HCT116 (cell line): ENCODE measurements around the gene CPHXL2.

GRCh38 chr16:75676916-75677397 is at the start of gene CPHXL2:
Gene CPHXL2, minus strand, starts transcription at chr16:75677009.
- RRBS: no CpG with 5 or more reads among the region's 5 CpGs

DNA sequence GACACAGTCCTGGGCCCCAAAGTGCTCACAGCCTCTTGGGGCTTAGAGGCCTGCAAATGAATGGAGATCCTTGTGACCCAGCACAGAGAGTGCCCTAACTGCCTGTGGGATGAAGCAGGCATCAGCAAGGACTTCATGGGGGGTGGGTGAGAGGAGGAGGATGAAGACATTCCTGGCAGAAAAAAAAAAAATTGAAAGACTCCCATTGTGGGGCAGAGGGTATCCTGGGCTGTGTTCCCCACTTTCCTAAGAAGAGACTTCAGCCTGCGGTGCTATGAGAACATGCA is 116.3 kb downstream of the CNTNAP4 start:
- RRBS: no CpG with 5 or more reads among the region's 1 CpG

GRCh38 chr16:77234373-77235059 is 35.3 kb downstream of the SYCE1L start:
- RRBS: no CpG with 5 or more reads among the region's 19 CpGs

DNA sequence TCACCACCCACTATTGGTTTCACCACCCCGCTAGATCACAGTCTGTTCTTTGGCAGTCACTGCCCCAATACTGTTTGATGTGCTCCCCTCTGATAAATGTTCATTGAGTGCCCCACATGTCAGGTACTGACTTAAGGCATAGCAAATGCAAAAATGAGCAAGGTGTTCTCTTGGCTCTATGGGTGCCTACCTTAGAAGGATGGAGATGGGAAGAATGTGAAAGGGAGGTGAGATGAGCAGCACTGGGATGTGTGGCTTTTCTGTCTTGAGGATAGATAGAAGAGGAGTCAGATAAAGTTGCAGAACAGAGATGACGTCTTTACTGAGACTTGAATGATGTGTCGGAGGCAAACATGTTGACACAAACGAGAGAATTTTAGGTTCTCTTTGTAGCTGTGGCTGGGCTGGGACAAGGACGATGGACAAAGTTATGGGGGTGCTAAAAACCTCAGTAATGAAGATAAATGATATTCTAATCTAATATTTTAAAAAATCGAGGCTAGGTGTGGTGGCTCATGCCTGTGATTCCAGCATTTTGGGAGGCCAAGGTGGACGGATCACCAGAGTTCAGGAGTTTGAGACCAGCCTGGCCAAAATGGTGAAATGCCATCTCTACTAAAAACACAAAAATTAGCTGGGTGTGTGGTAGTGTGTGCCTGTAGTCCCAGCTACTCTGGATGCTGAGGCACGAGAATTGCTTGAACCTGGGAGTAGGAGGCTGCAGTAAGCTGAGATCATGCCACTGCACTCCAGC is 355.6 kb downstream of the WWOX start:
- RRBS: no CpG with 5 or more reads among the region's 8 CpGs

DNA sequence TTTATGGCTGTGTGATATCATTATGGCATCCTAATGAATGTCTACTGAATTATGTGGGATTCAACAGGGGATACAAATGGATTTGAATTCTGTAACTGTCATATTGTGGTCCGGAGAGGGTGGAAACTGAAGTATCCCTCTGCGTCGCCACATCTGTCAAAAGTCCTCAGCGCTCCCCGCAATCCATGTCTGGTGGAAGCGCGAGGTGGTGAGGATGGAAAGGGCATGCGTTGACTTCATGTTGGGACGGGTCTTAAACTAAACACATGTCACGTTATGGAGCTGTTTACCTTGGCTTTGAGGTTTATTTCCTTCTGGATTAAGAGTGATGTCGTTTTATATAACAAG is 418.0 kb downstream of the WWOX start:
- RRBS: no CpG with 5 or more reads among the region's 11 CpGs

GRCh38 chr16:78551112-78552158 is 452.0 kb downstream of the WWOX start:
- RRBS: no CpG with 5 or more reads among the region's 14 CpGs

- RRBS: no CpG with 5 or more reads among the region's 3 CpGs
Measured at GRCh38 chr16:78796214-78796778, 696.8 kb downstream of the WWOX start.

GRCh38 chr16:79212364-79212602 is 388.3 kb downstream of the MAF start:
- RRBS: no CpG with 5 or more reads among the region's 3 CpGs

DNA sequence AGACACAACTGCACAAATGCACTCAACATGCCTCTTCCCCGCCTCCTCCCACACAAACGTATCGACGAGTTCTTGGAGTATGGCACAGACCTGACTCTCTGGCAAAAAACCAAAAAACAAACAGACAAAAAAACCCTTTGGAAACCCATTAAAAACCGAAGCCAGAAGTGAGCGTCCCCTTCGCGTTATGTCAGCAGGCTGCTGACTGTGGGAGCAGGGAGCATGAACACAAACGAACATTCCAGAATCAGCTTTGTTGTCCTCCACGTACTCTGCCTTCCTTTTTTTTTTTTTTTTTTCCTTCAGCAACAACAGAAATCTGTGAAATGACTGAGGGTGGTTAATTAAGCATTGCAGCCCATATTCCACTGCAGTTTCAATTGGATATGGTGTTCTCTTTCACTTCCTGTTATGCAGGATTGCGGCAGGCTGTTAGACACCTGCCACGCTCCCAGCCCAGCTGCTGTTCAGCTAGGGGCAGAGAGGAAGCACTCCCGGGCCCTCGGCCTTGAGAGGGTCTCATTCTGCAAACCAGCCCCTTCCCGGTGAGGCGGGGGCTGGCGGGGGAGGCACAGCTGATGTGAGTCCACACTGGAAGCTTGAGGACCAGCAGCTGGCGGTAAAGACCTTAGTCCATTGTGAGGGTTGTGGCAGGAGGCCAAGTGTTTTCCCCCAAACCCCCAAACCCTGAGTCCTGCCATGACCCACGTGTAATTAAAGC is 313.5 kb downstream of the MAF start:
- RRBS: 21% methylated on average over 3 of the region's 19 CpGs

GRCh38 chr16:79595194-79595633 is 5.3 kb downstream of the MAF start:
- RRBS: no CpG with 5 or more reads among the region's 5 CpGs

DNA sequence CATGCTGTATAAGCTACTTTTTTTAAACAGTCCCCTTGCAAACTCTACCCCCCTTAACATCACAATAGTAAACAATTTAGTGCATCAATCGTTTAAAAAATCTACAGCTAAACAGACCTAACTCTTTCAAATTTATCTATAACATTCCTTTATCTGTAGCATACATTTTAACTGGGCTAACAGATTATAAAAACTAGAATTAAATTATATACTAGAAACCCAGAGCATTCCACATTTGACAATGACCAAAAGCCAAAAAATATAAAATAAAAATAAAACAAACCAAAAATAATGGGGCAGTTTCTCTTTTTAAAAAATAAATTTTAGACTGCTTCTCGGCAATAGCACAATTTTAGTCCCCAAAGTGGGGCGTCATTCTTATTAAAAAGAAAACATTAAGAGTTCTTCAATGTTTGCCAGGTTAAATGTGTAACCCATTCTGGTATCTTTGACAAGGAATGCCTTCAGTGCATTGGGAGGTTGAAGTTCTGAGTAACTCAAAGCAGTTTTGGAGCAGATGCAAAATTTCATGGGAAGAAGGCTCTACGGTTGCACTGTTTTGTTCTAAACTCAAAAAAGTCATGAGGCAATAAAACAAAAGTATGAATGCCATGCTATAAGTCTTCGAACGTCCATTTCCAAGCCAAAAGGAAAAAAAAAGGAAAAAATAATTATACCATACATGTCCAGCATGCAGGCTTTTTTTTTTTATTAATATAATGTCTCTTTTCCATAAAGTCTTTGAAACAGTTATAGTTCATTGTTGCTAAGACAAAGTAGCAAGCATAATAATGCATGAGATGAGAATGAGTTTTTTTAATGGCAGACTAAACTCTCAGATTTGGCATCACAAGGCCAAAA is 3.2 kb downstream of the MAF start:
- RRBS: no CpG with 5 or more reads among the region's 6 CpGs

- RRBS: no CpG with 5 or more reads among the region's 15 CpGs
Measured at GRCh38 chr16:79723294-79724423, 123.1 kb upstream of the MAF start.

- RRBS: no CpG with 5 or more reads among the region's 7 CpGs
Measured at GRCh38 chr16:79845644-79846241, 245.2 kb upstream of the MAF start.

DNA sequence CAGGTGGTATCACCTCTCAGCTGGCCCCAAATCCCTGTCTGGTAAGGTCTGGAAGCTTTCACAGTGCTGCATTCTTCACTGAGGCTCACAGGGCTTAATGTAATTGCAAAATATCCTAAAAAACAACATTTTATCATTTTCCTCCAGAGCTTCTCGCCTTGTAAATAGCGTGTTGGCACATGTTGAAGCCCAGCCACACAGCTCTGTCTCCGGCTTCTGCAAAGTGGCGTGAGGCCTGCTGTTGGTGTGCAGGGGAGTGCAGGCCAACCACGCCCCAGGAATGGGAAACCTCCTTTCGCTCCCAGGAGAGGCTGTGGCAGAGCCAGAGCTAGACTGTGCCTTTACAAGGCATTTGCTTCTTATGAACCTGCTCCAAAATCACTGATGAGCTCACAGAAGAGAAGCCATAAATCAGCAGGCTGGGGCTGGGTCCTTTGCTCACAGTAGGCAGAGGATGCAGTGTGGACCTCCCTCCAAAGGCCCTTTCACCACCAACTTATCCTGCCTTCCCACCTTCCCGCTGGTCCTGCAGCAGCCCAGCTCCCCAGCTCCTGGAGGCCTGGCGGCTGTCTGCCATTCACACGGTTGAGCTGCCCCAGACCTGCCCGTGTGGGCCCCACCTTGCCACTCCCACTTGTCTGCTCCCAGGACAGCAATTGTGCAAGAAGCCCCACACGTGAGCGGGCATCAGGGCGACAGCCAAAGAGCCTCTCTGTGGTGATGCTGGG is 248.3 kb upstream of the MAF start:
- RRBS: no CpG with 5 or more reads among the region's 13 CpGs

DNA sequence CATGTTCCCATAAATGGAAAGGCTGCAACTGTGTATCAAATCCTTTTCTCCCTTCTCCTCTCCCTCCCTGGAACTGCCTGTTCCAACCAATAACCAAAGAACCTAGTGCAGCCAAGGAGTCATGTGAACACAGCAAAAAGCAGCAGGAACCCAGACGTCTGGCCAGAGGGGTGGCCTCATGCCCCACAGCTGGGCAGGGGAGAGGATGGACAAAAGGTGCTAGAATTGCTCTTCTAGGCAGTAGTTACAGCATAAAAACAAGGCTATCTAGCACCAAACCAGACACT is 423.2 kb upstream of the MAF start:
- RRBS: no CpG with 5 or more reads among the region's 1 CpG

GRCh38 chr16:80526481-80526864 is 14.3 kb upstream of the DYNLRB2 start:
- RRBS: no CpG with 5 or more reads among the region's 3 CpGs

DNA sequence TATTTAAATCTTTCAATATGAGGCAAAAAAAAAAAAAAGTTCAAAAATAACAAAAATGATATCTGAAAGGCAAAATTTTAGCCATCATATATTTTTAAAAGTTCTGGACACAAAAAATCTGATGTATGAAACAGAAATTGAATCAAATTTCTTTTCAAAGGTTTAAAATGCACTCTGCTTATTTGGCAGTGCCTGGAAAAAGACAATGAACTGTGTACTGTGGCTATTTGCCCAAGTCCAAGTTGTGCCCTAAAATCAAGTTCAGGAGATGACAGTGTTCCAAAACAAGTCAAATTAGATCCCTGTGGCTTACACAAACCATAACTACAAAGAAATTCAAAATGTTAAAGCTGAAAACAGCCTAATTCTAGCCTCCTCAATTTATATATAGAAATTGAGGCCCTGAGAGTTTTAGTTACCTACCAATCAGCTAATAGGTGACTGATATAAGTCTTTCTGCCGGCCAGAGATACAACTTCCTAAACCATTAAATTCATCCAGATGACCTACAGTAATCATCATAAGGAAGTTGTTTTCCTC is 25.6 kb downstream of the CMC2 start:
- RRBS: no CpG with 5 or more reads among the region's 1 CpG

GRCh38 chr16:81036899-81037388 is 1.3 kb downstream of the ATMIN start:
- RRBS: no CpG with 5 or more reads among the region's 6 CpGs

DNA sequence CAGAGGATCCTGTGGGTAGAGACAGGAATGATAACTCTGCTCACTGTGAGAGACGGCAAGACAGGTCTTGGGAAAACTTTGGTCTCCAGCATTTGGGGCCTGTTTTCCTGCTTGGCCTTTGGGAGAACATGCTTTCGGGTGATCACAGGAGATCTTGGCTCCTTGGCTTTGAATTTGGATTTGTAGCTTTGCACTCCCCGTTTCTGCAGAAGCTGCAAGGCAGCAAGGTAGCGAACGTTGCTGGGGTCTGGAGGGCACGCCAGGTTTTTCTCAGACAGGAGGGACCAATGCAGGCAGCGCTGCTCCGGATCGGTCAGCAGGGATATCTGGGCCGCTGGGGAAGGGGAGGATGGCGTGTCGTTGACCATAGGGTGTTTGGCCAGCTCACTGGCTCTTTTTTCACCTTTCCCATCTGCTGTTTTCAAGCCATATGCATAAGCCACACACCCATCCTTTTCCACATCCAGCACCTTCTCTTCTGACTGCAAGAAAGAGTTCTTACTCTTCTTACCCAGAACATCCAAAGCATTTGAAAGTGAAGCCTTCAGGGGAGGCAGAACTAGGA is 15.8 kb downstream of the C16orf46 start:
- RRBS: no CpG with 5 or more reads among the region's 12 CpGs

GRCh38 chr16:81071697-81072248 is 5.3 kb downstream of the C16orf46 start:
- RRBS: no CpG with 5 or more reads among the region's 5 CpGs